GM12892 (cell line): ENCODE measurements around the genes RPS26, CS, NACA and PRIM1.

GRCh38 chr12:55755183-55756153 lies 12.5 kb downstream of the GDF11 start:
- RRBS, result no CpG with 5 or more reads among the region's 3 CpGs

DNA sequence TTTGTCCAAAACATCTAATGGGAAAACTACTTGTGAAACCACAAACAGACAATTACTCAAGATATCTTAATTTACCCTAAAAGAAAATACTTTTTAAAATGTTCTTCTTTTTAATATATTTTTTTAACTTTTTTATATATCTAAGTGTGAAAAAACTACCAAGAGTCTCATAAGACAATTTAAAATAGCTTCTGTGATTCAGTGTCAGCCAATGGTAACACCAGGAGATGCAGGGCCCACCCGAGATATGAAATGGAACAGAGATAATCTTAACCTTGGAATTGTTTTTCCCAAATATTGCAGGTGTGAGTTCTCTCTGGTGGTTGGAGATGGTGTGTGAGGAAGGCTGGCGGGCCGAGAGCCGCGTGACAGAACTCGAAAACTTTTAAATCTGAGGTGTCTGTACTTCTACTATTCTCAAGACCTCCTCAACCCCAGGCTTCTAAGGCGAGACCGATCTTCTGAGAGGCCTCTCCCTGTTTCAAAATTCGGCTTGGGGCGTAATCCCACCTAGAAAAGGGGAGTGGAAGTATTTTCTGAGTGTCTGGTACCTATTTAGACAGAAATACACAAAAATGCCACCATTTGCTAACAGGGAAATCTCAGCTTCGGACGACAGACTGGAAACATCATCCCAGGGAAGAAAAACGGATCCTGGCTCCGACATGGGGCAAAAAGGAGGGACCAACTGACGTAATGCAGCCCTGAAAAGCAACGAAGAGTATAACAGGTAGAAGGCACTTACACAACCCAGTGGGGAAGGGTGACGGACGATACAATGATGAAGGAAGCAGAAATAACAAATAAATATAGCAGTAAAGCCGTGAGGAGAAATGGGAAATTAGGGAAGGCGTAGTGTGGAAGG lies 632 bp downstream of the SARNP start:
- RRBS, result no CpG with 5 or more reads among the region's 20 CpGs

- RRBS, result no CpG with 5 or more reads among the region's 11 CpGs
These were observed 1.3 kb downstream of the DNAJC14 start for GRCh38 chr12:55828025-55828590.

DNA sequence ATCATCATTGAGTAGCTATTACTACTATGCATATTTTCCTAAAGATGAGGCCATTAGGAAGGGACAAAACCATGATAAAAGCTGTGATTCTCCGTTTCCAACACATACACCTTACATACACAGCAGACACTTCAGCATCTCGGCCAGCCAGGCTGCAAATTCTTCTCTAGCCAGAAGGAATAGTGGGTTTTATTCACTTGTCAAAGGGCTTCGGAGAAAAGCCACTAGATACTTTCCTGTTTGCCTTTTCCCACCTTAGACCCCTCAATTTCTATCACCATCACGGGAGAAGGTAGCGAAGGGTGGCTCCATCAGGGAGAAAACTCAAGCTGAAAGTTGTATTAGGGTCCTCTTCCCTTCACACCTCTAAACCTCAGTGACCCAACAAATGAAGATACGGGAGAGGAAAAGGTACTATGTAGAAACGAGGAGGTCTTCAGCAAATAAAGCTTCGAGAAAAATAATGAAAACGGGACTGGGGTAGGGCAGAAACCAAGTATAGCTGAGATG lies 1.4 kb downstream of the PYM1 start:
- RRBS, result no CpG with 5 or more reads among the region's 9 CpGs

GRCh38 chr12:55933208-55934028 lies 2.5 kb downstream of the DGKA start:
- RRBS, result no CpG with 5 or more reads among the region's 8 CpGs

GRCh38 chr12:55953401-55954522 lies 12.1 kb downstream of the PMEL start:
- RRBS, result no CpG with 5 or more reads among the region's 10 CpGs

- RRBS, result no CpG with 5 or more reads among the region's 5 CpGs
These were observed 9.5 kb downstream of the PMEL start for GRCh38 chr12:55956426-55956743.

DNA sequence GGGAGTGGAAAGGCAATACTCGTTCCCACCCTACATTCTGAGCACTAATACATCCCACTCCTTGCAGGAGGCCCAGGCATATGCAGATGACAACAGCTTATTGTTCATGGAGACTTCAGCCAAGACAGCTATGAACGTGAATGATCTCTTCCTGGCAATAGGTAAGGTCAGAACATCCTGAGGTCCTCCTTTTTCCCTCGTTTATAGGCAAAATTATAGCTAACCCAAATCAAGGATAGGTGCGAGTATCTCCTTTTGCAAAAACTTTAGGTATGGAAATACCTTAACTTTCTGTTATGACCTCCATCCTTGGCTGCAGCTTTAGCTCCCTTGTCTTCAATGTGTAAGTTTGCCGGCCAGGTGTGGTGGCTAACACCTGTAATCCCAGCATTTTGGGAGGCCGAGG lies 5.8 kb upstream of the SUOX start:
- RRBS, result no CpG with 5 or more reads among the region's 6 CpGs

GRCh38 chr12:55996334-55996975 lies 621 bp upstream of the SUOX start:
- RRBS, result no CpG with 5 or more reads among the region's 18 CpGs

GRCh38 chr12:56037081-56037877 lies 4.4 kb upstream of the RPS26 start:
- RRBS, result no CpG with 5 or more reads among the region's 3 CpGs

DNA sequence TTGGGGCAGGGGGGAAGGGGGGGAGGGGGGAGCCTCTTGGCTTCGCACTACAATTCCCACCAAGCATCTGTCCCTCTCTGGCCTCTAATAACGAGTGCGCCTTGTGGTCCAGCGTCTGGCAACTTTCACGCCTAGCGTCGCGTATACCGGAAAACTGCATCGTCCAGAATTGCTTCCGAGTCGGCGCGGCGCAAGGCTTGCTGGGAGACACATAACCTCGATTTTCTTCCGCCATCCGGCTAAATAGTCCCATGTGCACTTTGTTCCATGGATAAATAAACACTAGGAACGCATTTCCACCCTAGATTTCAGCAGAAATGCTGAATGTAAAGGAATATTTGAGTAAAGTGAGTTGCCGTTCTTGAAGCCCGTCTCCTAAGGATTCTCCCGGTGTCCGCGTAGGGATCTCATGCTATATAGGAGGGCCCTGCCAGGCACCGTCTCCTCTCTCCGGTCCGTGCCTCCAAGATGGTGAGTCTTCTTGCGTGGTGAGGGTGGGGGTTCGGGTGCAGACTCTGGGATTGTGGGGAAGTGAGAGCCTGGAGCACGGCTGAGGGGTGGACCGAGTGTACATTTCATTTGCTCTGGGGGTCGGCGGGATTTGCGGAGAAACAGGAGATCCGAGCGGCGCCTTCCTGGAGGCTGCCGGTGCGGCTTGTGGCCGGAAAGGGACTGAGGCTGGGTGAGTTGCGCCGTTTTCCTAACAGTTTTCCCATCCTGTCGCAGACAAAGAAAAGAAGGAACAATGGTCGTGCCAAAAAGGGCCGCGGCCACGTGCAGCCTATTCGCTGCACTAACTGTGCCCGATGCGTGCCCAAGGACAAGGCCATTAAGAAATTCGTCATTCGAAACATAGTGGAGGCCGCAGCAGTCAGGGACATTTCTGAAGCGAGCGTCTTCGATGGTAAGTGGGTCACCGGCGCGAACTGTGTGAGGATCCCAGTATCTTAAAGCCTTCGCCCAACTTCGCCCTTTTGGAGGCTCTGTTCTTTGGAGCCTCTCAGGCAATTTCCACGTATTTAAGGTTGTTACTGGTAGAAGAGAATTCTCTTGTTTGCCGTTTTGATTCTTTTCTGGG lies at the start of gene RPS26:
Gene RPS26 (plus strand): TSS at position 220 of the 1,078 bp plus-strand sequence.
- RRBS, result 1% methylated on average over 12 of the region's 63 CpGs

- RRBS, result no CpG with 5 or more reads among the region's 5 CpGs
These were observed 1.3 kb upstream of the PA2G4 start for GRCh38 chr12:56102968-56103635.

DNA sequence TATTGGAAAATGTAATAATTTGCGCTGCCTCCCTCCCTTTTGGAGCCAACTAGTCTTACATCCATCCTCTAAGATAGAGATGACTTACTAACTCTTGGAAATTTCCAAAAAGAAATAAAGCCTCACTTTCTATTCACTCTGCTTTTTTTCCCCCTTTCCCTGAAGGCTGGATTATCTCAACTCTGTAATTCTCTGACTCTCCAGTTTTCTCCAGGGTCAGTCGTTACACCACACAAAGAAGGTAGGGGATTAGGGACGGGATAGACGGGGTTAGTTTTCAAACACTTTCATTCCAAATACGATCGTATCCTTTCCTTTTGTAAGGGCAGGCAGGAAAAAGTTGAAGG lies 715 bp upstream of the ESYT1 start:
- RRBS, result no CpG with 5 or more reads among the region's 6 CpGs

DNA sequence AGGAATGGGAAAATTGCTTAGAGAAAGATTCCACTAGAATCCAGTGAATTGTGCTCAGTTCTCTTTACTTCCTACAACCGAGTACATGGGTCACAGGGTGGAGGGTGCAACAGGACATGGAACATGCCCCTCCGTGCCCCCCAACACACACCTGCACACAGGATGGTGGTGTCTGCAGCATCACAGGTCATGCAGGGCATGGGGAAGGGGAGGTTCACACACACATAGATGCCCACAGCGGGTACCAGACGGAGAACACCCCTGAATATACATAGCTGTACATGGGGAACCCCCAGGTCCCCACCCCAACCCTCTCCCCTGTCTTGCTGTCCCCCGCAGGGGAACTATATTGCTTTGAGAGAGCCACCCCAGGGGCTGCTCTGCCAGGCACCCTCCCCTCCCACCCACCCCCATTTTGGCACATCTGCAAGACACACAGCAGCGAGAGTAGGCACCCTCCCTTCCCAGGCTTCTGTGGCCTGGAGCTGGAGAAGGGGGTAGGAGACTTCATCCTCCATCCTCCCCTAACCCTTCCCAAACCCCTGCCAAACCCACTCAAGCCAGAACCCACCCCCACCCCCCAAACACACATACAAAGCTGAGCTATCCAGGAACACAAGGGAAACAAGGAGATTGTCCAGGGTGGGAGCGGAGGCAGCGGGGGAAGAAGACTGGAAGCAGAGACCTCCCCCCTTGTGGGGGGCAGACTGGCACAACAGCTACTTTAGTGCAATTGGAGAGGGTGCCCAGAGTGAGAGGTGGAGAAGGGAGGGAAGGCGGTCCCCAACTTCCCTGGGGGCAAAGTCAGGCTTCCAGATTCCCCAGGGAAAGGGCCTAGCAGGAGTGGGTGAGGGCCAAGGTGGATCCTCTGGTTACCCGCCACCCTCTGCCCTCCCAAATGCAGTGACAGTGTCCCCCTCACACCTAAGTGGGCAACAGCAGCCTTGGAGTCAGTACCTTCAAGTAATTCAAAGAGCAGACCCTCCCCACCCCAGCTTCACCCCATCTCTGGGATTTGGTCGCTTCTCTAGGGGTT lies 8.6 kb downstream of the SLC39A5 start:
- RRBS, result no CpG with 5 or more reads among the region's 11 CpGs

DNA sequence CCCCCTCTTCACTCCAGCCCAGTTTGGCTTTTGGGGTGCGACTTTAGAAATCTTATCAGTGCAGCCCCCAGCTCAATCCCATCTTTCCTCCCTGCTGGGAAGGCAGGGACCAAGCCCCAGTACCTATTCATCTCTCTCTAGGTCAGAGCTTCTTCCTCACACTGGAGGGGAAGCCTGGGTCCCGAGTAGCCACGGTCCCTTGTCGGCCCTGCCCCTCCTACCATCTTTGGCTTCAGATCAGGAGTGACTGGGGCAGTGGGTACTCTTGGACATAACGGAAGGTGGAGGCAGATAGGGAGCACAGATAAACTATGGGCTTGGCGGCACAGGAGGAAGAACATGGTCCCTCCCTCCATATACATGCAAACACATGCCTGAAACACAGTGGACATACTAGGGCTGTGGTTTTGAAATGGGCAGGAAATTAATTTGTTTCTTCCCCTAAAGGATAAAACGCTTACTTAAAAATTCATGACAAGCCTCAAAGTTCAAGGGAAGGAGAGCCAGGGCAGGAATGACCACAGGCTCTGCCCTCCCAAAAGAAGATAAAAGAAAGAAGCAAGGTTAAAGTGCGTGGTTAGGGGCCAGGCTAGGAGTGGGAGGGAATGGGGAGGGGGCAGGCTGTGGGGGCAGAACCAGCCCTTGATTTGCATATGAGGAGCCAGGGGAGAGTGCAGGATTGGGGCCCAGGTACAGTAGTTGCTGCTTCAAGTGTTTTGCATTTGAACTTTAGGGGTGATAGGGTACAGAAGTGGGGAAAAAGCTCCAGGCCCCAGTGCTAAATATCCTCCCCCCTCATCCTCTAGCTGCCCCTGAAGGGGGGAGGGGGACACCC lies 12.2 kb downstream of the SLC39A5 start:
- RRBS, result no CpG with 5 or more reads among the region's 8 CpGs

DNA sequence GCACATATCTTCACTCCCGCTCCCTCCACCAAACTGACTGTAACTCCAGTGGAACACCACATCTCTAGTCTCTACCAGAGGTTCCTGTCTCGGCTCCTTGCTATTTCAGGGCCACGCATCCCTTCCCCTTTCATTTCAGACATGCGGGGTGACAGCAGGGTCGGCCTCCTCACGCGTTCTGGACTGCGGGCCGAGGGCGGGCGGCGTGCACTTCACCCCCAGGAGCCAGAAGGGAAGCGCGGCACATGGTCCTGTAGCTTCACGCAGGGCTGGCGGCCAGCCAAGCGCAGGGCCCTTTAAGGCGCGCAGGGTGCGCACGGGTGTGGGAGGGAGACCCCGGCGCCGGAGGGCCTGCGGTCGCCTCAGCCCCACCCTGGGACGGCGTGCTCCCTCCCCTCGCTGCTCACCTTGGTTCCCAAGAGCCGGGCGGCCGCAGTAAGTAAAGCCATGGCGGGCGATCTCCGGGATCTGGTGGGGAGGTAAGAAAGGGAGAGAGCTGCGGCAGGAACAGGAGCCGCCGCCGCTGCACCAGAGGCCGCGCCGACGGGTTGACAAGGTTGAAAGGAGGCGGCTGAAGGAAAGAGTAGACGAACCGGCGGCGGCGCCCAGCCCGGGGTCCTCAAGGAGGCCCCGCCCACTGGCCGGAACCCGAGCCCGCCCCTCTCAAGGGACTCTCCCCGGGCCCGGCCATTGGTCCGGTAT lies at the start of gene CS:
Gene CS (minus strand): TSS at position 578 of the 702 bp plus-strand sequence.
- RRBS, result 4% methylated on average over 6 of the region's 57 CpGs

DNA sequence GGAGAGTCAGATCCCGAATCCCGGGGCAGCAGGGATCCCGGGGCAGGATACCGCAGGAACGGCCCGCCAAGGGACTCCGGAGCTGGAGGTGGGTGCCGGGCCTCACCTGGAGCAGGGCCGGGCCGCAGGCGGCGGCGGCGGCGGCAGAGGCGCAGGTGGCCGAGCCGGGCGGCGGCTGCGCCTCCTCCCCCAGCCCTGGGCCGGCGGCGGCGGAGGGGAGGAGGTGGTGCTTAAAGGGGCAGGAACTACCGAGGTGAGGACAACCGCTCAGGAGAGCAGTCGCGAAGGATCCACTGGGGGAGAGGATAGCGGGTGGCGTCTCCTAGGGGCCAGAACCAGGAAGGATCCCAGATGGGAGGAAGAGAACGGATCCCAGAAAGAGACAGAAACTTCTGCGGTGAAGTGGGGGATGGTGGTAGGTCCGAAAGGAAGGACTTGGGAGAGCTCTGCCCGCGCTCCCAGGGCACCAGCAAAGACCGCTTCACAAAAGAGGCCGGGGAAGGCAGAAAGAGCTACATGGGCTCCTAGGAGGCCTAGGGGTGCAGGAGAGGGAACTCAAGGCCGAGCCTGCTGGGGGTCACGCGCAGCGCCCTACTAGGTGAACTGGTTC lies 4.8 kb upstream of the BAZ2A start:
- RRBS, result 1% methylated on average over 17 of the region's 42 CpGs

- RRBS, result no CpG with 5 or more reads among the region's 2 CpGs
These were observed 3.4 kb downstream of the NACA start for GRCh38 chr12:56721629-56722143.

GRCh38 chr12:56724911-56725758 lies at the start of gene NACA:
Gene NACA (minus strand): TSS chr12:56725299.
- RRBS, result 1% methylated on average over 3 of the region's 47 CpGs

- RRBS, result under 1% methylated on average over 9 of the region's 63 CpGs
These were observed at the start of gene PRIM1 for GRCh38 chr12:56751725-56752628. Gene PRIM1 (minus strand): TSS chr12:56752323.